Mammary microvascular endothelial cell (primary cell): ENCODE results near the genes OR14A16, OR2M5 and OR2M4.

DNA sequence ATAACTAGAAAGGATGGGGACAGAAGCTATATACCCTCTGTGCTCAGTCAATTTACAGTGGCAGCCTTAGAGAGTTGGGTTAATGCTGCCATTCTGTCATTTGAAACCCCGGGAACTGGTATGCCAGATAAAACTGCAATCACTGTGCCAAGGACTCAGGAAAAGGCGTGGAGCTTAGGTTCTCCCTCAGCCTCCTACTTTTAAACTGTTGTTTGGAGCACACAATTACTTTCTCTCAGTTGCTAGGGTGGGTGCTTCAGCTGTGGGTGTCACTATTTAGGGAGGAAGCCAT lies 15.1 kb upstream of the EFCAB2 start:
- RAMPAGE, long total RNA, result no peak

DNA sequence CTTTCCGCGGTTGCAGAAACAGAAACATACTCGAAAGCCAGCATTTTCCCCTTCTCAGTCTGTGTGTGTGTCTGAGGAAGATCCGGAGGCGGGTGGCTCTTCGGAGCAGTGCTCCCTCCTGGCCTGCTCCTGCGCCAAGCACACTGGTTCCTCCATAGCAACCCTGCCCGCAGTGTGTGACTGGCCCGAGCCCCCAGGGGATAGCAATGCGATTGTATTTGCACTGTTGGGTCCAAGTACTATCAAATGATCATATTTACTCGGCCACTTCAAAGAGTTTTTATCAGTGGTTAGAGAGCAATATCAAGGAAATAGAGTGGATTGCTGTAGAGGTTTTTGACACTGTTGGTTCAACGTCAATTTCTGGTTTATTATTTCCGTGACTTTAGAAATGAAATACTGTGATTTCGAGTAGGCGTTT lies 2.4 kb downstream of the KIF26B start:
- RAMPAGE, long total RNA, result no peak

DNA sequence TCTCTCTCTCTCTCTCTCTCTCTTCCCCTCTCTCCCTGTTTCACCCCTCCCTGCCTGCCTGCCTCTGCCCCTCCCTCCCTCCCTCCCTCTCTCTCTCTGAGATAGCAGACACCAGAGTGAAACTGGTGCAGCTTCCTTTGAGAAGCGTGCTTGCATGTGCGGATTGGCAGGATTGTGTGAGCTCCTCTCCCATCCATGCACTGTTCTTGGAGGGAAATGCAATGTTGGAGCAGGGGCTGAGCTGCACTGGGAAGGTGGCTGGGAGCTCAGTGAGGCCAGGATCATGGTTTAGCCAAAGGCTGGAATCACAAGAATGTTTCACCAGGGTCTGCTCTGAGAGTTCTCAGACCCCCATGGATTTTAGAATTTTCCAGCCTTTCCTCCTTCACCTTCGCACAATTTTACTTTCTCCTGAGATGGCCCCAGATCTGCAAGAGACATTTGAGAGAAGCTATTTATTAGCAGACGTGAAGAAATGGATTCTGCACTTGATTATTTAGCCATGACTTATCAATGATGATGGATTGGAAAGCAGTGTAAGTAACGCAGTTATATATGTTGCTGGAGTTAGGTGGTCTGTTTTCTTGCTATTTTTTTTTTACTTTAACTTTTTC lies 355.9 kb downstream of the KIF26B start:
- RAMPAGE, long total RNA, result no peak

- RAMPAGE, long total RNA, result no peak
Observed at GRCh38 chr1:246118493-246119306, 388.4 kb downstream of the SMYD3 start.

DNA sequence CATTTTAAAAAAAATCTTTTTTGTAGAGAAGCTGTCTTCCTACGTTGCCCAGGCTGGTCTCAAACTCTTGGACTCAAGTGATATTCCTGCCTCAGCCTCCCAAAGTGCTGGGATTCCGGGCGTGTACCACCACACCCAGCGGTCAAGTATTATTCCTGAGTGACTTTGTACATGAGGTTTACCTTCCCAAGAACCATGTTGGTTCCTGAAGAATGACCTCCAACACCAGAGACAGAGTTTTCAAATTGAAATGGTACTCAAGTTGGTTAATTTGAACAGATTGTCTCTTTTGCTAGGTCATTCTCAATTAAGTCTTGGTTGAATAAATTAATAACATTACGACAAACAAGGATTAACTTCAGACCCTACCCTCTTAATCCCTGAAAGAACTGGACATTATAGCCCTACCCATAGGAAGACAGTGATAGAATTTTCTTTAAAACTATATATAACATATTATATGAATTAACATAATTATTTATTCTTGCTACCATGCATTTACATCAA lies 237.3 kb downstream of the SMYD3 start:
- RAMPAGE, long total RNA, result no peak

DNA sequence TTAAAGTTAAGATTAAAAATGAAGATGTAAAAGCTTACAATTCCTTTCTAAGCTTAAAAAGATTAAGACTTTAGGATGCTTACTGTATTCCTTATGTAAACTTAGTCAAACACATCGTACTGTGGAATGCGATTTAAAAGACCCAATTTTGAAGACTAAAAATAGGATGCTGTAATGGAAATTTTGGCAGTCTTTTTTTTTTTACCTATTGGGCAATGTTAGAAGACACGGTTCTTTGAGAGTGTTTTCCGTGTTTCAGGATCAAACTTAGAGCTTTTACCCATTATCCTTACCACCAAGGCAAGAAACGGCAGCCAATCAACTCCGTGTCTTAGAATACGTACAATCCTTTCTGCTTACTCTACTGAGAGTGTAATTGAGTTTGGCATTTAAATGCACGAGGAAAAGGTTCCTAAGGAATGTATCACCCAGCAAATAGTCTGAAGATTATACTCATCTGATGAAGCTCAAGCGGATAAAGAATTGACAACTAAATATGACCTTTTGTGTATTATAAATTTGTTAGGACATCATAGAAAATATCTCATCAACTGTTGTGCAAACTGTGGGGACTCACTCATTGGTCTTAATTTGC lies 1.0 kb downstream of the CNST start:
- RAMPAGE, long total RNA, result no peak

DNA sequence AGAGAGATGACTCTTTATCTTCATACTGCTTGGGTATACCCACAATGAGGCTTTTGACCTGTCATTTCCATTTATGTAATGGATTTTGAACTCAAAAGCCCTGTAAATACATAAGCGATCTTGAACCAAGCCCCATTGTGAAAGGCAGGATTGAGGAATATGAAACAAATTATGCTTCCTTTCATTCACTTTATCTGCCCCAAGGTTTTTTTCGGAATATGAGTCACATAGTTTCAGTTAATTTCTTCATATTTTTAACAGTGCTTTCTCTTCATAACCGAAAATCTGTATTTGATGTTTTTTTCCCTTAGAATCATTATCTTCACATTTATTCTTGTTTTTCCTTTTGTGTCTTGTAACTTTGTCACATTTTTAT lies 21.4 kb downstream of the CNST start:
- RAMPAGE, long total RNA, result no peak

DNA sequence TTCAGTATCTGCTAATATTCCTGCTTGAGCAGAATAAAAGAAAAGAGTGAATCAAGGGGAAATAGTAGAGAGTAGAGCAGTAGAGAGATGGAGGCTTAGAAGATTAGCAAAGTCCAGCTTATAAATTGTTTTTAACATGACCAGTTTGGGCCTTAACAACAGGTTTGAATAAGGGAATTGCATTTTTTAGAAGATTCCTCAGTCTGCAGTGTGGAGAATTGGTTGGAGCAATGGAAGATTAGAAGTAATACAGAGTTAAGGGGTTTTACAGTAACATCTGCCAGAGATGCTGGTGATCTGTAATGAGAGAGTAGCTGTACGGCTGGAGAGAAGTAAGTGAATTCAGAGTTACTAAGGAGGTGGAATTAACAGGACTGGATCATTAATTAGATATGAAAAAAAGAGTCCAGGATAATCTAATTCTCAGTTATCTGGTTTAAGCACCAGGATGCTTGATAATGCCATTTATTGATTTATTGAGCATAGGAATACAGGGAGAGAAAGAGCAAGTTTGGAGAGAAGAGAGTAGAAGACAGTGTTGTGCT lies 34.0 kb downstream of the CNST start:
- RAMPAGE, long total RNA, result no peak

- RAMPAGE, long total RNA, result no peak
Observed at GRCh38 chr1:246739485-246739779, 15.2 kb downstream of the SCCPDH start.

DNA sequence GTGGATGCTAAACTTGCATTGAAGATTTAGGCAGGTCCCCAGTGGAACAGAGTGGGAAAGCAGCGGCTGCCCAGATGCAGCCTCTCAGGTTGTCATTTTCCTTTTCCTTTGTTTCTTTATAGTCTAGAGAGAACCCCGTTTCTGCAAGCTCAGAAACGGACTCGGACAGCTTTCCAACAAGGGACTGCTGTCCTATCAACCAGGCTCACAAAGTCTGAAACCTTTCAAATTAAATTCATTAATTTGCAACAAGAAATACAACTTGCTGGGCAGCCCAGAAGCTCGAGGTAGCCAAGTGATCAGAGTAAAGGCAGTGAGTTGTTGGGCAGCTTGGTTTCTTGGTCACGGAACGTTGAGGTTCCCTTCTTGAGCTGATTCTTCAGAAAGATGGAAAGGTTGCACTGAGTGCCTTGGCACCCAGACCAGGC lies 55.0 kb downstream of the SCCPDH start:
- RAMPAGE, long total RNA, result no peak

- RAMPAGE, long total RNA, result no peak
Observed at GRCh38 chr1:246786515-246787204, 62.5 kb downstream of the SCCPDH start.

DNA sequence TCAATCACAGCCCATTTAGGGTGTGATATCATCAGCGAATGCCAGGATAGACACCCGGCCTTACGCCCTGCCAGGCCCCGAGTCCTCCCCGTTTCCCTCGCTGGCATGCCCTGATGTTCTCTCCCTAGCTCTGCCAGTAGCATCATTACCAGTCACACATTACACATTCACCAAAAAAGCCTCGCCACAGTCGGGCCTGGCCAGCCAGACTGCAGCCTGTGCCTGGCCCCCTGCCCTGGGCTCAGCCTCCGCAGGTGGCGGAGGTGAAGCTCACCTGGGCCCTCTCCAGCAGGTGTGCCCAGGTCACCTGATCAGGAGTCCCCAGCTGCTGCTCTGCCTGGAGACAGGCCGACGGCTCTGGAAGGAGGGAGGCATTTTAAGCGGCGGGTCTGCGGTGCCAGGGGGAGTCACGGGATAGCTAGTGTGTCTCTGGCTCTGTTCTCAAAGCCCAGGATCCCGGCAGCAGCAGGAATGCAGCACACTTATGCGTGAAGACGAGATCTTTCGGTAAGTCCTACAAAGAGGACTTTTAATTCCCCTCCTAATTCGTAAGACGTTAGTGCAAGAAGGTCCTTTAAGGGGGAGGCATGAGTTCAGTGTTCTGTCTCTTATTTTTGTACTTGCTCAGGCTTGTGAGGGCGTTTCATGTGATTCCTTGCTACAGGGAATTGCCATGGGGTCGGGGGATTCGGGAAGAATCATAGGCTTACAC lies 71.1 kb downstream of the SCCPDH start:
- RAMPAGE, long total RNA, result no peak

- RAMPAGE, long total RNA, result no peak
Observed at GRCh38 chr1:246902580-246903169, 29.1 kb downstream of the AHCTF1 start.

- RAMPAGE, long total RNA, result start-site peak on the minus strand at chr1:247210822-247210870, 467 and 173 reads in 2 replicates
Observed at GRCh38 chr1:247209908-247211088, 38.5 kb upstream of the ZNF124 start.

DNA sequence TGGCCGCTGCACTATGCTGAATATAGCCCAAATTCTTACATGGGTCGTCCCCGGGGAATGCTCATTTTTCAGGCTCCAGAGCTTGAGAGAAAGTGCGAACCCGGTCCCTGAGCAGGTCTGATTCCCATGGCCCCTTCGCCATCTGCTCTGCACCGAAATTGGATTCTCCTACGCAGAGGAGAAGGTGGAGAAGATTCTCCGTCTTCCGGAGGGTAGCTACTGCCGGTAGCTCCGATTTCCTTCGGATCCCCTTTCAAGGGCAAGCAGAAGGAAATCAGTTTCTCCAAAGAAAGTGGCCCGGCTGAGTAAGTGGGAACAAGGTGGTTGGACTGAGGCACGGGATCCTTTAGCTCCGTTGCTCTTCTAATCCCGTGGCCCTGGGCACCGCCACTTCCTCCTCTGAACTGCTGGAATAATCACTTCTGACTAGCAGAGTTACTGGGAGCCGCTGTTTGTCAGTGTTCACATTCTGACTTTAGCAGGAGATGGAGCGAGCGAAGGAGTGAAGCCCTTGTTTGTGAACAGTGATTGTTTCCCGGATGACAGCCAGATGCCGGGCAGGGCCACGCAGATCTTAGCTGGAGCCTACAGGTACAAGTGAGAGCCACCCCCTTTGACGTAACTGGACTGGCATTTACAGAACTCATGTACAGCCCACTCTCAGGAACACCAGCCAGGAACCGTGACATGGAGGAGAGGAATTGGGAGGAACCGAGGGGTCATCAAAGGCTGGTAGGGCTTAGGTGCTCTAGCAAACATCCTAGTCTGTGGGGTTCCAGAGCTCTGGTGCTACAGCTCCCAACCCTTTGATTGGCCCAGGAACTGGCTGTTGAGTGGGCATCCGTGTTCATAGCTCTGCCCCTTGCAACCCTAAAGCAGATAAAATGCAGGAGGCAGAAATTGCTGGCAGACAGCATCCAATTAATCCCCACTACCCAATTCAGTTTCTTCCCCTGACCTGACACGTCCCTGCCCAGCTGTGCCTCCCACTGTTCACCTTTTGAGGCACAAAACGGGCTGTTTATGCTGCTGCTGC lies 1.3 kb upstream of the ZNF496 start:
- RAMPAGE, long total RNA, result no peak

DNA sequence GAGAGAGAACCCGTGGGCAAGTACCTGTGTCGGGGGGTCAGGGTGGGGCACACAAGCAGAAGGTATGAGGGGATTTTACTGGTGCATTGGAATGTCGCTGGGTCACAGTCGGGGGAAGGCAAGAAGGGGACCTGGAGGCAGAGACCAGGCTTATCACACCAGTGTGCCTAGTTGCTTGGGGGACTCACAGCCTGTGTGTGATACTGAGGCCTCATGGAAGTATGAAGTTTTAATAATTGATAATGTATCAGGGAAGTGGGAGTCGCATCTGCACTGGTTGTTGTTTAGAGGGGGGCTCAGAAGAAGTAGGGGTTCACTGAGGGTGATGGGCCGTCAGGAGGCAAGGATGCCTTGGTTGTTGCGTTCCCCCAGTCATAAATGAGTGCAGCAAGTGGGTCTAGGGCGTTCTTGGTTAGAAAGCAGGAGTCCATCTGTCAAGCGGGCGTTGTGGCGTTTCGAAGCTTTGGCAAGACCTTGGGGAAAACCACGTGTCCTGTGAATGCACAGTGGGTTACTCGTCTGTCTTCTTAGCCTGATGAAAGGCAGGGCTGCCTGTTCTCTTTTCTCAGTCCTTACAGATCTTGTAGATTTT lies 6.1 kb upstream of the ZNF496 start:
- RAMPAGE, long total RNA, result no peak

- RAMPAGE, long total RNA, result no peak
Observed at GRCh38 chr1:247417718-247418237, 1.8 kb downstream of the NLRP3 start.

DNA sequence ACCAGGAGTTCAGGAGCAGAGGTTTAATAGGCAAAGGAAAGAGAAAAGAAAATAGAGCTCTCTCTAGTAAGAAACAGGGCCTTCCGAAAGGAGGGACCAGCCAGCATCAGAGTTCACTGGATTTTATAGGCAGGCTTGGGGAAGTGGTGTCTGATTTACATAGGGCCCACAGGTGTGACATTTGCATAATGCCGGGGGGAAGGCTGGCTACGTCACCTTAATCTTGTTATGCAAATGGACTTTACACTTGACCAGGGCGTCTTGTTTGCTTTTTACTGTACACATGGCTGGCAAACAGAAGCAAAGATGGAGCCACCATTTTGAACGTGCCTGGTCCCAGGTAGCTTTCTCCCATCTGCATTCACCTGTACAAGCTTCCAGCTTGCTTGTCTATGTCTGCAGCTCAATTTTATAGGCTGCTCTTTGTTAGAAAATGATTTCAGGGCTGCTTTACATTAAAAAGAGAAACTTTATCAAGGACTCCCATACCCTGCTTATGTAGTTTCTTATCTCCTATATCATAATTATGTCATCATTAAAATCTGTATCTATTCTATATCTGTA lies at the start of gene OR14A16:
Gene OR14A16 (minus strand): TSS at position 81 of the 564 bp plus-strand sequence.
- RAMPAGE, long total RNA, result no peak

- RAMPAGE, long total RNA, result no peak
Observed at GRCh38 chr1:248144881-248145384, at the start of gene OR2M5. TSS of gene OR2M5 (plus strand) at chr1:248145148.

DNA sequence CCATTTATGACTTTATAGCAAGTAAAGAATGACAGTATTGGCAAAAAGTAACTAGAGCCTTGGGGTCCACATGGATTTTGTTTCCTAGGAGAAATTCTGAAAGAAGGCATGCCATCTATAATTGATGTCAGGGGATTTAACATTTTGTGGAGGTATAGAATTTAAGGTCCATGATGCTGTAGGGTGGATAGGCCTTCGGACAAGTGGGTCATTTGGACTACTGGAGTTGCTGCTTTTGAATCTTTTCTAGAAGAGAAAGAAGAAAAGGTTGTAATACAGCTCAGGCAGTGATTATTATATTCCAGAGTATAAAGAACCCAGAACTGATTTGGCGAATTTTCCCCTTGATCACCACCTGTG lies at the start of gene OR2M4:
Gene OR2M4 (plus strand): TSS at position 194 of the 360 bp plus-strand sequence.
- RAMPAGE, long total RNA, result no peak